ENCODE measurements around a stretch of chr3.

DNA sequence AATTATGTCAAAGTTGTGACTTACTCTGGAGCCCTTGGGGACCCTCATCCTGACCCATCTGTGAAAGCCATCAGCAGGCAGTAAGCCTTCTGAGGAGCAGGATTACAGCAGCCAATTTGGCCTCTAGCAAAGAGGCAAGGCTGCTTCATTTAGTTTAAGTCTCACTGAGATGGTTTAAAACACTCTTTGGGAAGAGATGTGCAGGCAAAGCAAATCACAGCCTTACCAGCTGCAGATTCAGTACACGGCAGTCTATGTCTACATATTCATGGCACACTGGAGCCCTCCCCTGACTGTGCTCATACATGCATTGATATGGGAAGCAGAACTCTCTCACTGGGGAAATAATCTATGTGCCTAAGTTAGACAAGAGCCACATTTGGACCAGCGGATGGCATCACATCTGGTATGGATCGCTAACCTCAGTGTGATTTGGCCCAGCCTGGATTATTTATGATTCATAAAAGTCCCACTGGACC lies 1.5 kb downstream of the PRICKLE2 start:
CAGE:
- cytosol, long polyA minus RNA = no peak
- cytosol, long polyA plus RNA = no peak
- long polyA plus RNA = no peak
- nucleus, long polyA minus RNA = no peak
- nucleus, long polyA plus RNA = no peak

DNA sequence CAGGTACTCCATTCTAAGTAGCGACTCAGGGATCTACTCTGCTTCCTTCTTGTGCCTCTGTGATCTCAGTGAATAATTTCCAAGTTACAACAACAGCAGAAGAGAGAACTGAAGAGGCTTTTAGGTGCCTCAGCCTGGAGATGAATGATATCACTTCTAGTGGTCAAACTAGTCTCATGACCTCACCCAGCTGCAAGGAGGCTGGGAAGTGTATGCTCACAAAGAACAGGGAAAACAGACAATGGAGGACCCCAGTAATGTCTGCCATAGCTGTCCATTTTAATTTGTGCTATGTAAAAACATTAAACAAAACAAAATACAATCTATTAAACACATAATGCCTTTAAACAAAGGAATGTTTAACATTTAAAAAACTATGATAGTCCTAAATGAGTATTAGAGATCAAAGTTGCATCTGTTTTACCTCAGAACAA lies 4.7 kb upstream of the PRICKLE2 start:
CAGE:
- cytosol, long polyA minus RNA = no peak
- cytosol, long polyA plus RNA = no peak
- long polyA plus RNA = no peak
- nucleus, long polyA minus RNA = no peak
- nucleus, long polyA plus RNA = no peak

GRCh38 chr3:64241472-64242090 lies 16.3 kb upstream of the PRICKLE2 start:
CAGE:
- cytosol, long polyA minus RNA = no peak
- cytosol, long polyA plus RNA = no peak
- long polyA plus RNA = no peak
- nucleus, long polyA minus RNA = no peak
- nucleus, long polyA plus RNA = no peak

GRCh38 chr3:64616817-64617617 lies 70.8 kb downstream of the ADAMTS9 start:
CAGE:
- cytosol, long polyA minus RNA = no peak
- cytosol, long polyA plus RNA = no peak
- long polyA plus RNA = no peak
- nucleus, long polyA minus RNA = no peak
- nucleus, long polyA plus RNA = no peak

DNA sequence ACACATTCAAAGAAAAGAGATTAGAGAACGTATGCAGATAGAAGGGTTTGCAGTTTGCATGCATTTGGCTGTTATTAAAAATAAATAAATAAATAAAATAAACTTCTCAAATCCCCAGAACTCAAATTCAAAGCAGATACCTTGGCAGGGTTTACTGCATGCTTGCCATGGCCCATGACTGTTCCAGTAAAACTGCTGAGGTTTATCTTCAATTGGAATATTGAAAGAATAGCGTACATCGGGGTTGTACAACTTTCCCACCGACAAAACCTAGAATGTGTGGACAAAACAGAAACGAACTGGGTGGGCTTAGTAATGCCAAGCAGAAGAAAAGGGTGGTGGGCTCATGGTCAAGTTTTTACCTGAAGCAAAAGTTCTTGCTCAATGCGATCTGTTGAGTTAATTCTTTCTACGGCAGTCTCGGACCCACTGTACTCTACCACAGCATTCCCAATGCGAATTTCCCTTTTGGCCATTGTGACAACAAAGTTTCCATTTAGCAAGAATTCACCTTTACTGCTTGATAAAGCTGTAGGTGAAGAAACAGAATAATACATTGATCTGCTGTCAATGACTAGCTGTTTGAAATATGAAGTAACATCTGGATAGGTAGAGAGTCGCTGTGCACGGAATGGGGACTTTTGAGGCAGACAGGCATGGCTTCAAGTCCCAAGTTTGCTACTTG lies 65.6 kb downstream of the ADAMTS9 start:
CAGE:
- cytosol, long polyA minus RNA = no peak
- cytosol, long polyA plus RNA = no peak
- long polyA plus RNA = no peak
- nucleus, long polyA minus RNA = no peak
- nucleus, long polyA plus RNA = no peak

GRCh38 chr3:64627291-64628267 lies 60.2 kb downstream of the ADAMTS9 start:
CAGE:
- cytosol, long polyA minus RNA = no peak
- cytosol, long polyA plus RNA = no peak
- long polyA plus RNA = no peak
- nucleus, long polyA minus RNA = no peak
- nucleus, long polyA plus RNA = no peak

GRCh38 chr3:64685618-64686417 lies 2.0 kb downstream of the ADAMTS9 start:
CAGE:
- cytosol, long polyA minus RNA = no peak
- cytosol, long polyA plus RNA = no peak
- long polyA plus RNA = no peak
- nucleus, long polyA minus RNA = no peak
- nucleus, long polyA plus RNA = start-site peak on the plus strand at chr3:64686077-64686134, 8 and 8 reads in 2 replicates

DNA sequence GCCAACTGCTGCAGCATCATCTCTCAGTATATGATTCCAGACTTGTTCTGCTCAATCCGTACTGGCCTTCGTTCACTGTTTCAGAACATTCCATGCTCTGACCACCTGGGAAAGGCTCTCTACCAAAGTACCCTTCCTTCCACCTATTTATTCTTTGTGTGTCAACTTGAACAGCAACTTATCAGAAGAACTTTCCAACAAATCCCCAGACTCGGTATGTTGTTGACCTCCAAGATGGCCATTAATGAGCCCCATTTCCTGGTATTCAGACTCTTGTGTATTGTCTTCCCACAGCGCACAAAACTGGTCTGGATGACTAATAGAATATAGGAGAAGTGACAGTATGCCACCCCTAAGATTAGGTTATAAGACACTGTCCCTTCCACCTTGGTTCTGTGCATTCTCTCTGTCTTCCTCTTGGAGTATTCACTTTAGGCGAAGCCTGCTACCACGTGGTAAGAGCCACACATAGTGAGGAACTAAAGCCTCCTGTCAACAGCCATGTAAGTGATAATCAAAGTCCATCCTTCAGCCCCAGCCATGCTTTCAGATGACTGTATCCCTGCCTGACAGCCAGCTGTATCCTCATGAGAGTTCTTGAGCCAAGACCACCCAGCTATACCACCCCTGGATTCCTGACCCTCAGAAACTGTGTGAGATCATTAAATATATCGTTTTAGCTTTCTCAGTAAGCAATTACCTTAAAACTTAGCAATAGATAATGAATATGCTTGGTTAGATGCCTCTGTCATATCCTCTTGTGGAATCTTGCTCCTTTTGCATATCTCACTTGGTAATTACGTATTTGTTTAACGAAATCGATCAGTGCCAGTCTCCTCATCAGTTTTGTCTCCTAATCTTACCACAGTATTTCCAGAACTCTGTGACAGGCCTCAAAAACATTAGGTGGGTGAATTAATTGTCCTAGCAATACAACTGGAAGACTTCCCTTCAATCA lies 481.6 kb downstream of the MAGI1 start:
CAGE:
- cytosol, long polyA minus RNA = no peak
- cytosol, long polyA plus RNA = no peak
- long polyA plus RNA = no peak
- nucleus, long polyA minus RNA = no peak
- nucleus, long polyA plus RNA = no peak

DNA sequence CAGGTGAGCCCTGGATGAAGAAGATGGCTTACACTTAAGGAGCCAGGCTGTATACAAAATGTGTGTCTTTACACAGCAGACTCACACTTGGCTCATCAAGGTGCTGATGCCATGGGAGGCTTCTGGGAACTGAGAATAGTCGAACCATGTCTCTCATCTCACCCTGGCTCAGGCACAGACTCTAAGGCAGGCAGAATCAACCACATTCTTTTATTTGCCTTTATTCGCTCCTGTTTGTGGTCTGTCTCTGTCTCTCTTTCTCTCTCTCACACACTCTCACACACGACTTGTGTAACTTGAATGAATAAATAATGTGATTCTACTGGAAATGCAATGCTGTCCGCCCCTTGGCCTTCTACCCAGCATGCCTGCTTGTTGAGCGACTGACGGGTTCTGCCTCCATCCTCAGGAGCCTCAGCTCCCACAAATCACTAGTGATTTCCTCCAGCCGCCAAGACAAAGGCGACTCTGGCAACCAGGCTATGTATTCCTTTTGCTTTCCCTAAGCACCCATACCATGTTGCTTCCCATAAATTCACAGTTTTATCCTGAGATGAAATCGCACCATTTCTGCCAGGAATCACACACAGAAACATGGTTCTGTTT lies 460.9 kb downstream of the MAGI1 start:
CAGE:
- cytosol, long polyA minus RNA = no peak
- cytosol, long polyA plus RNA = no peak
- long polyA plus RNA = no peak
- nucleus, long polyA minus RNA = no peak
- nucleus, long polyA plus RNA = no peak

DNA sequence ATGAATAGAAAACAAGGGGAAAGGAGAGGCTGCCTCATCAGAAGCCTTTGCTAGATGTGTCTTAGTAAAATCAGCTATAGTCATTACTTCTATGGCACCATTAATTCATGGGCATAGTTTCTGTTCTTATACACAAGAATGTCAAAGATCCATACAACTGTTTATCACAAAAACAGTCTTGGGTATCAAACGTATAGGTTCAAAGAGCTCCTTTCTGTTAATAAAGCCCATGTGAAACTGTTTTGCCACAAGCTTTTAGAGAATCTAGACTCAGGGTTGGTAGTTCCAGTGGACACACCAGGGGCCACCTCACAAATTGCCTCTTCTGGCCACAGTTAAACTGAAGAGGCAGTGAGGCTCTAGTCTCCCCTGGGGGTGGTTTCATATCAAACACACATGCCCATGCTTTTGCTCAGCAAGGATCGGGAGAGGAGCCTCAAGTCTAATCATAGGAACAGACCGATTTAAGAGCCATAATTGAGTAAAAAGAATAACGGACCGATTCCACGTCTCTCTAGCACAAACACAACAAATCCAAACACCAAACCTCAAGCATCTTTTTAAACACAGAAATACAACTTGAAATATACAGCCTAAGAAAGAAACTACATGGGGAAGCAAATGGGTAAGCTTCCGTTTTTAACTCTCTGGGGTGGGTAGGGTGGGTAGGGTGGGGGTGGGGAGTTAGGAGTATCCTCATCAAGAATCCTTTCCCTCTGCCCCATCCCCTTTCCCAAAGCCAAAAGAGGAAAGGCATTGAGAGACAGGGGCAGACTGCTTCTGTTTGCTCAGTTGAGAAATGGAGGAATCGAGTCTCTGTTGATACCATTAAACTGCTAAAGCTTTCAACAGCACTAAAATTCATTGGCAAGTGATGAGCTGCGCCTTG lies 443.3 kb downstream of the MAGI1 start:
CAGE:
- cytosol, long polyA minus RNA = no peak
- cytosol, long polyA plus RNA = no peak
- long polyA plus RNA = no peak
- nucleus, long polyA minus RNA = no peak
- nucleus, long polyA plus RNA = no peak

CAGE:
- cytosol, long polyA minus RNA = no peak
- cytosol, long polyA plus RNA = no peak
- long polyA plus RNA = no peak
- nucleus, long polyA minus RNA = no peak
- nucleus, long polyA plus RNA = no peak
These were observed 176.2 kb downstream of the MAGI1 start for GRCh38 chr3:65862347-65863107.

DNA sequence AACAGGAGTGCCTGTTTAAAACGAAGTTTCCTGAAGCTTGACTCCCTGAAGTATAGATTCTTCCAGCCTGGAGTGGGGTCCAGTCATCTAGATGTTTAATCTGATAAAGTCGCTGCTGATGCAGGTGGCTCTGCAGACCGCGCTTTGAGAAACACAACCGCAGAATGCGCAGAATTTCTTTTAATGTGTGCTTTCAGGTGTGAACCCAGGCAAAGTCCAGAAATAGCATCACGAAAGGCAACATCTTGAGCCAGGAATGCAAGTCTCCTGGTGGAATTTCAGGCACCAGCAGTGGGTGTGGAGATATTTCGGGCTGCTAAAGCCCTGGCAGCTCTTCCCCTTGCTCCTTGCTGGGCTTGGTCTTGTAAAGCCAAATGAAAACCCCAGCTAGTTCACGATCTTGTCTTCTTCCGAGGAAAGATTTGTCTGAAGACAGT lies 67.4 kb upstream of the SLC25A26 start:
CAGE:
- cytosol, long polyA minus RNA = no peak
- cytosol, long polyA plus RNA = no peak
- long polyA plus RNA = no peak
- nucleus, long polyA minus RNA = no peak
- nucleus, long polyA plus RNA = no peak

CAGE:
- cytosol, long polyA minus RNA = no peak
- cytosol, long polyA plus RNA = no peak
- long polyA plus RNA = no peak
- nucleus, long polyA minus RNA = no peak
- nucleus, long polyA plus RNA = no peak
These were observed 82.3 kb downstream of the LRIG1 start for GRCh38 chr3:66418248-66419109.

CAGE:
- cytosol, long polyA minus RNA = no peak
- cytosol, long polyA plus RNA = no peak
- long polyA plus RNA = no peak
- nucleus, long polyA minus RNA = no peak
- nucleus, long polyA plus RNA = no peak
These were observed 68.1 kb downstream of the LRIG1 start for GRCh38 chr3:66432787-66432986.

GRCh38 chr3:66475367-66476412 lies 25.1 kb downstream of the LRIG1 start:
CAGE:
- cytosol, long polyA minus RNA = no peak
- cytosol, long polyA plus RNA = no peak
- long polyA plus RNA = no peak
- nucleus, long polyA minus RNA = no peak
- nucleus, long polyA plus RNA = no peak

DNA sequence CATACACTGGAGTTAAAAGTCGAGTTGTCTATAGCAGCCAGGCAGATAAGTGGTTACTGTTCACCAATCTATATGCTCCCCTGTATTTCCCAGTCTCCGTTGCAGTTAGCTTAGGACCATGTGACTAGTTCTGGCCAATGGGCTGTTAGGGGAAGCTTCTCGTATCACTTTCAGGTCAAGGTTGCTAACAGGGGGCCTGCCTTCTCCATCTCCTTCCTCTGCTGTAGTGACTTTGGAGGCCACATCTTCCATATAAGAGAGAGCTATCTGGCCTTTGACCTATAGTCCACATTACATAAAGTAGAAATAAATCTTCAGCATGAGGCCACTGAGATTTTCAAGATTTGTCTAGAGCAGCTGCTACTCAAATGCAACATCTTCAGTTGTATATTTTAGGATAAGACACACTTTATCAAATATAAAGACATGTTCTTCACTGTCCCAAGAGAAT lies 188.4 kb upstream of the KBTBD8 start:
CAGE:
- cytosol, long polyA minus RNA = no peak
- cytosol, long polyA plus RNA = no peak
- long polyA plus RNA = no peak
- nucleus, long polyA minus RNA = no peak
- nucleus, long polyA plus RNA = no peak

CAGE:
- cytosol, long polyA minus RNA = no peak
- cytosol, long polyA plus RNA = no peak
- long polyA plus RNA = no peak
- nucleus, long polyA minus RNA = no peak
- nucleus, long polyA plus RNA = no peak
These were observed 178.0 kb upstream of the KBTBD8 start for GRCh38 chr3:66820194-66820436.

DNA sequence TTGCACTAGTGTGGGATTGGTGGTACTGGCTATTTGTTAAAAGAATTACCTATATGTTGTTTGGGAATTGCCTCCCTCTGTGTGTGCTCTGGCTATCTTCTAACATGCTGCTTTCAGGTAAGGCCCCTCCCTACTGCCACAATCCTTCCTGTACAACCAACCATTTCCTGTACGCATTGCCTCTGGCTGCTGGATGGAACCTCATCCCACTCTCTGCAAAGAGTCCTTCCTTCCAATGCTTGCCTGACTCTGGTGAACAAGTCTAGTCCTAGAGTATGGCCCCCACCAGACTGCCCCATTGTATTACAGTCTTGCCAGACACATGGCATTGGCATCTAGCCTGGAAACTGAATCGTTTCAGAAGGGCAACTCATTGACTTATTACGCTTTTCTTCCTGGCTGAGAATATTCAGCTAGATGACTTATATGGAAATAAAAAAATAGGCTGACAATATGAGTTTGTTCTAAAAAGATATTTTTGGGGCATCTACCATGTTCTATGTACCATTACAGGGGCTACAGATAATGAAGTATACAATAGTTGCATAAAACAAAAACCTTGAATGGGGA lies 170.3 kb downstream of the SUCLG2 start:
CAGE:
- cytosol, long polyA minus RNA = no peak
- cytosol, long polyA plus RNA = no peak
- long polyA plus RNA = no peak
- nucleus, long polyA minus RNA = no peak
- nucleus, long polyA plus RNA = no peak

GRCh38 chr3:67683580-67683846 lies 29.1 kb upstream of the SUCLG2 start:
CAGE:
- cytosol, long polyA minus RNA = no peak
- cytosol, long polyA plus RNA = no peak
- long polyA plus RNA = no peak
- nucleus, long polyA minus RNA = no peak
- nucleus, long polyA plus RNA = no peak

GRCh38 chr3:67947975-67948566 lies 56.0 kb upstream of the TAFA1 start:
CAGE:
- cytosol, long polyA minus RNA = no peak
- cytosol, long polyA plus RNA = no peak
- long polyA plus RNA = no peak
- nucleus, long polyA minus RNA = no peak
- nucleus, long polyA plus RNA = no peak

Data from keratinocyte (primary cell).